ENCODE measurements around a stretch of chr6.

GRCh38 chr6:137944411-137944830, 77.4 kb downstream of the TNFAIP3 start:
- PRO-cap, result no peak

DNA sequence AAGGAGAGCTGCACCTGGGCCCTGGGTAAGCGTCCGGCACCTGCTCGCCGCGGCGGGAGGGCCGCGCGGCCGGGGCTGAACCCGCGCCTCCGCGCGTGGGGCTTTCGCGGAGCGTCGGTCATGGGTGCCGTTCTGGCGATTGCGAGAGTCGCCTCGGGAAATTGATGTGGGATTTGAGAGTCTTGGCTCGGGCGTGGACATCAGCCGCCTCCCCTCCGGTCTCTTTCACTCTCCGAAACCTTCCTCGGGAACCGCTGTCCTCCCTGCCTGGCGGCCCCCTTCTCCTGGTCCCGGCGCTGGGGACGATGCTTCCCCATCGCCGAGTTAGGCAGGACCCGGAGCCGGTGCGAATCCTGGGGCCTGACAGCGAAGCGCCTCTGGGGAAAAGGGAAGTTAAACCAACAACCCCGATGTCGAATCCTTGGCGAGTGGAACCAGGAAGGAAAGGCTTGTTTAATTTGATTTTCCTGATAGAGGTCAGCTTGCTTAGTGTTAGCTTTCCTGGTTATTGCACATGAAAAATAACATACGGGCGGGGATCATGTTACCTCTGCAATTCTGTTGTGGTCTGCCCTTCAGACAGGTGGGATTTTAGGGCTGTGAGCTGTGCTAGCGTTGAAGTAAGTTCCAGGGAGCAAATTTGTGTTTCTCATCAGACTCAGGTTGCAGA, 543 bp downstream of the ARFGEF3 start:
- PRO-cap, result no peak

GRCh38 chr6:138415850-138416233, 11.8 kb downstream of the HEBP2 start:
- PRO-cap, result no peak

GRCh38 chr6:138424114-138424805, 20.2 kb downstream of the HEBP2 start:
- PRO-cap, result no peak

DNA sequence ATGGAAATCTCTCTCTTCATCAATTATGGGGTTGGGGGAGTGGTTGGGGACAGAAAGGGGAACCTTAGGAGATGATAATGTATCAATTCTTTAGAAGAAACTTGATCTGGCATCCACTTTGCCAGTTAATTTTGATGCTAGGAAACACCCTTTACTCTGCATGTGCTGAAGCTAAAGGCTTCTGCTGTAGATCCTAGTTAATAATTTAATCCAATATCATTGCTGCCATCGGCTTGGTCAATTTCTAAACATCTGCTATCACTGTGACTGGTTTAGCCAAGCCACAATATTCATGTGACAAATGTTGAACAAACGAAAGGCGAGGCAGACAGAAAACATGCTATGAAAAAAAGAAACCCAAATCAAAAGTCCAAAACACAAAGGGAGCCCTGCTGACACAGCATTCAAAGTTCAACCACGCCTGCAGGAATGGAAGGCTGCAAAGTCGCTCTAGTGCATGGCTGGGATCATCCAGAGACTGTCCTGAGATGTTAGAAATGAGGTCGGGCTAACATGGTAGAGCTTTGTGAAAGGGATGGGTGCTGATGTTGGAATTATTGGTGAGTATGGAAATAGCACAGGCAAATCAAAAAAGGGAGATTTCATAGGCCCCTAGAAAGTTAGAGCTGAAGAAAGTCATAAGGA, 8.7 kb upstream of the NHSL1 start:
- PRO-cap, result no peak

- PRO-cap, result bidirectional peak, plus-strand start at chr6:138545871, minus-strand start at chr6:138545732
These were observed 46.2 kb upstream of the NHSL1 start for GRCh38 chr6:138545329-138546147.

DNA sequence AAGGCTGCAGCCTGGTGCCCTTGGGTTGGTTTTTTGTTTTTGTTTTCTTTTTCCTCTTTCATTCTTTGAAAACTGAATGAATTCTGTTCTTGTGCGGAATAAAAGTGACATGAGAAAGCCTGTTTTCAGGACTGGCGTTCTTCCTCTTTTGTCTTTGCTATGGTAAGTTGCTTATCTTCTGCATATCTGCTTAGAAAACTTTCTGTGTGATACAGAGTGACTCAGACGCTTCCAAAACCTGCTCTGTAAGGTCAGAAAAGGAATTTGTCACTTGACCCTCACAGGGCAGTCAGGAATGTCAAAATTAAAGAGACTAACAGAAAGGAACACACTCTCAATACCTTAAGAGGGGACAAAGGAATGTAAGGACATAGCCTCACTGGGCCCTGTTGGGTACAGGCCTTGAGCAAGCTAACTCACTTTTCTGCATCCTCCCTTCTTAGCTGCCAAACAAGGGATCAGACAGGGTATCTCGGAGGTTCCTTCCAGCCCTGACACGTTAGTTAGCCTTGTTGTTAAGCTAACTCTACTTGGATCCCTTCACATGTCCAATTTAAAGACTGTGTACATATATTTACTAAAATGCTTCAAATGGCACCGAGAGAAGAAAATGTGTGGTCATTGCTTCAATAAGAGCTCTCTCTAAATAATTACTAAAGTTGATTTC, 56.4 kb upstream of the NHSL1 start:
- PRO-cap, result no peak

DNA sequence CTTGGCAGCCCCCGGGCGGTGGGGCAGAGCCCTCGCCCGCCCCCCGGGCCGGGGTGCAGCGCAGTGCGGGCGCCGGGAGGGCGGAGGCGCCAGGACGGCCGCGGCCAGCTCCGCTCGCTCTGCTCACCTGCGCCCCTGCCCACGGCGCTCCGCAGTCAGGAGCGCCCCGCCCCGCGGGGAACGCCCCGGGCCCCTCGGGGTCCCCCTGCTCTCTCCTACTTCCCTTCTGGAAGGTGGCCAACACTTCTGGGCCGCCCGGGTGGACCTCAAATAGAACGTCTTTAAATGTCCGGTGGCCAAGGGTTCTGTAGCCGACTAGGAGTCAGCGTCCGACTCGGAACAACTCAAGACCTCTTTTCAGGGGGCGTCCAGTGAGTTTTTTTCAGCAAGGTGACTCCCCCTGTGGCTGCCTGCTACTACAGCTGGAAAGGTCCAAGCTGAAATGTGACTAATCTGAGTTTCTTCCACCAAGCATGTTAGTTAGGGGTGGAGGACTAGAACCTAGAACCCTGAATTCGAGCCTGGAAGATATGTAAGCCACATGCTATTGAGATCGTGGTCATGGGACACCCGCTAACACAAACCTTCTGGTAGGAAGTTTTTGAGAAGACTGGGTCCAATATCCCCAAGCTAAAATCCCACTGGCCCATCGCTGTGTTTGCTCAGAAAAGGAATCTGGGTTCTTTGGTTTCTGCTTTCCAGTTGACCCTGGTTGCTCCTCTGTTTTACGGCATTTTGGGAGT, 80.0 kb upstream of the CCDC28A start:
- PRO-cap, result no peak

DNA sequence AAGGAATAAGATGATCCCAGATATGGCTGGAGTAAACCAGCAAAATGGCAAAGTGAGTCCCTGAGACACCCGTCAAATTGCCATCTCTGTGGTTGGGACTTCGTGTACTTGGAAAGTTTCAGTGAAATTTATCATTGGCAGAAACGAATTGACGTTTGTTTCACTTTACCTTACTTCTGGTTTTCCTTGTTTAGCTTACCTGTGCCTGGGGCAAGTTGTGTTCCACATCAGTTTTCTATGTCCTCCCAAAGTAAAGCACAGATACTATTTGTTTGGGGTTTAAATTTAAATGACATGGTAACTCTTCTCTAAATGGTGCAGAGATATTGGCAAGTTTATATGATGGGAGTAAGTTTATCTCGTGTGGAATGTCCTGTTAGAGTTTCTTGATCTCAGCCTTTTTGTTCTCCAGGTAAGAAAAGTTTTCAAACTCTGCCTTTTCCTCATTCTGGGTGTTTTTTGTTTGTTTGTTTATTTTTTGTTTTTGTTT, 56.7 kb downstream of the ECT2L start:
- PRO-cap, result no peak

GRCh38 chr6:138971156-138971502, 16.9 kb downstream of the REPS1 start:
- PRO-cap, result no peak

DNA sequence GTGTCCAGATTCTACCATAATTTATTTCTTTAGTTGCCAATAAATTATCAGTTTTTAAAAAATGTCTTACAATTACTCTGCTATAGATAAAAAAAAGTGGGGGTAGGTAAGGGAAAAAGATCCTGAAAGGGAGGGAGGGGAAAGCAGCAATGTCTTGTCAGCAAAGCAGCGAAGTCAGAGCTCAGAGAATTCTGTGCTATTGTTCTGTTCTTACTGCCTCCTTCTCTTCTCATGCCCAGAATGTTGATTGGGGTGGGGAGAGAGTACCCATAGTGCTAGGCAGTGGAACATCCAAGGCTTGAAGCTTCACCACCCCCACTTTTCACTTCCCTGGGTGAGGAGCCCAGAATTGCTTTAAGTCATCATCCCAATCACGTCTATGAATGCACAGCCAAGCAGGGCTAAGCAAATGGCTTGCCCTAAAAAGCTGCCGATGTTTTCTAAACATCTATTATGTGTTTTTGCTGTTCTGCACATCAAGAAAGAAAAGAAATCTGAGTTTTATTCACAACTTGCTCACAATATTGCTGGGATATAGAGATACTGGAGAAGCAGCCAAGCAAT, 16.5 kb downstream of the REPS1 start:
- PRO-cap, result no peak

DNA sequence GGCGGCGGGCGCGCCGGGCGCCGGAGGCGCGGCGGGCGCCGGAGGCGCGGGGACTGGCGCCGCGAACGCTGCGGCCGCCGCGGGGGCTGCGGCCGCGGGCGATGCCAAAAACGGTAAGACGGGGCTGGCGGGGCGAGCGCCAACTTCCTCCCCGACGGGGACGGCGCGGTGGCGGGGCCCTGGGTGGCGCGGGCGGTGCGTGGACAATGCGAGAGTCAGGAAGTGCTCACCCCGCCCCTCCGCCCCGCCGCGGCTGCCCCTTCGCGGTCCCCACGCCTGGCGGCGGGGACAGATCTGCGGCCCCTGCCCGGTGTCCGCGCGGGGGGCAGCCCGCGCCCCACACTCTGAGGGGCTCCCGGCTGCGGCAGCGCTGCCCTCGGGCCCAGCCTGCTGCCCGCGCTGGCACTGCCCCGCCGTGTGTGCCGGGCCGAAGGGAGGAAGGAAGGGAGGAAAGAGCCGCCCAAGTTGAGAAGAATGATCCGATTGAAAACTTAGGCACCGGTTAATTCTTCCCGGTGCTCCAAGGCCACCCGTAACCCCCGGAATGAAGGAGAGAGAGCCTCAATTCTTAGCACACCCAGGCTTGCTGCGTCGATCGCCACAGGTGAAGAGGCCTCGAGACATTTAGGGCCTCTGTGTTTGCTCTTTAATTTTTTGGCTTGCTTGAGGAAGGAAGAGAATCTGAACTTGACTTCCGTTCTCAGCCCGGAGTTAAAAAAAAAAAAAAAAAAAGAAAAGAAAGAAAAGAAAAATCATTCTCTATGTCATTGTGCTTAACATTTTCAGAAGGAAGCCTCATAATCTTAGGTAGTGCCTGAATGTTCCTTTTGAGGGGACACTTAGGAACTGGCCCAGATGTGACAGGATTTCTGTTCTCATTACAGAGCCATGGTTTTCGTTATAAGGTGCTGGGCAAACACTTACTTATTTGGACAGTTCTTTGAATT, 948 bp downstream of the HECA start:
- PRO-cap, result unidirectional peak, plus-strand start at position 23 of the sequence

DNA sequence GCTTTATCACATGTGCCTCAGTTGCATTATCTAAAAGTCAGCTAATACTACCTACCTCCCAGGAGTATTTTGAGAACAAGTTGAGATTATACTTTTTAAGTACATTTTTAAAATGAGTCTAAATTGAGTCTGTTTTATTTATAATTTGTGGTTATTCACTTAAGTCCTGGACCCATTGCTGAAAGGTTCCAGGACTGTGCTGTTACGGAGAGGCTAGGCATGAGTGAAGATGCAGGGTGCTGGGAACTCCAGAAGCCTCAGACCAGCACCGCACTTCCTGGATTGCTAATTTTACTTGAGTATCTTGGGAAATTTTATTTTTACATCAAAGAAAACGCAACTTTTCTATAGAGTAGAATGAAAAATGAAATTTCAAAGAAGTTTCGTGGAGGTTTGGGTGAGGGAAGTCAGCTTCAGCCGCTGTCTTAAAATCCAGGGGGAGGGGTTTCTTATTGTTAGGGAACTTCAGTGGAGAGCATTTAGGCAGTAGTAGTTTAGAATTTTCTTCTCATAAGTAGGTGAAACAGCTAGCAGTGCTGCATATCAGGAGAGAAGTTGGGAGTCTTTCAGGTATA, 41.4 kb downstream of the HECA start:
- PRO-cap, result no peak

DNA sequence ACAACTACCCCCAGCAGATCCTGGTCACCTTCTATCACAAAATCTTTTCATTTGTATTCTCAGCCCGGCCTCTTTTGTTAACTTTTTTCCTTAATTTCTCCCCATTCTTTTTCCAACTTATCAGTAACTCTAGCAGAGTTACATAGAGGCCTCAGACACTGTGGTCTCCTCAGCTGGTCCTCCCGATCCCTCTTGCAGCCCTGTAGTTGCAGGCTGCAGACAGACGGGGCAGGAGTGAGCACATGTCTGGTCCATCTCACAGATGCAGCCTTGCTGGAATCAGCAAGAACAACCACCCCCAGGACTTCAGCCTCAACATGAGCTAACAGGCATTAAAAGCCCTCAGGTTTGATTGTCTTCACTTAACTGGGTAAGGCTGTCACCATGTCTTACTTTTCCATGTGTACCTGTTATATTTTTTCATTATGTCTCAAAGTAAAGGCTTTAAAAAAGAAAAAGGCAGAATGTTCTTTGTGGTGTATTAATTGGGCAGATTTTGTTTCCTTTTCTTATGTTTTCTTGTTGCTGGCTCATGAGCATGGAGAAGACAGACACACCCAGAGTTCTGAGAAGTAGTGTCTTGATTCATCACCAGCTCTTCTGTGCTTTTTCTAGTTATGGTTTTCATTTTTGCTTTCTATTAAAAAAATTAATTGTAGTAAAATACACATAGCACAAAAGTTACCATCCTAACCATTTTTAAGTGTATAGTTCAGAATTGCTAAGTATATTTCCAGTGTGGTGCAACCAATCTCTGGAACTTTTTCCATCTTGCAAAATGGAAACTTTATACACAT, 41.1 kb downstream of the TXLNB start:
- PRO-cap, result no peak

GRCh38 chr6:139262358-139263302, 29.2 kb downstream of the TXLNB start:
- PRO-cap, result no peak

DNA sequence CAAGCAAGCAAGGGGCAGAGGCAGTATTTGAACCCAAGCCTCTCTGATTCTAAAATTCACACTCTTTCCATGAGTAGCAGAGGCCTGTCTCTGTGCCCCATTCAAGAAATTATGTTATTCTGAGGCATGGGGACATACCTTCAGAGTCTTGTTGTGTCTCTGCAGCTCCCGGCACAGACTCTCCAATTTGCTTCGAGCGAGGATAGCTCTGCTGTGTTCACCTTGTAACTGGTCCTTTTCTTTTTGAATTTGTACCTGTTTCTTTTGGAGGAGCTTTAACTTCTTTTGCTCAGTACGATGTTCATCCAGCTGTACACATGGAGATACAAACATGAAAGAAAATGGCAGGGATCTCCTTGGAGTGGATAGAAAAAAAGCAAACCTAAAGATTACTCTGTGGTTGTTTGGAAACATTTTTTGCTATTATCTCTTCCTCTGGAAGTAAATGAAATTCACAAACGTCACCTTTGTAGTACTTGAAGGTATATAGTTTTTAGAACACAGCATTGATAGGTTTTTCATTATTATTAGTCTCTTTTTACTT, 21.4 kb downstream of the TXLNB start:
- PRO-cap, result no peak

DNA sequence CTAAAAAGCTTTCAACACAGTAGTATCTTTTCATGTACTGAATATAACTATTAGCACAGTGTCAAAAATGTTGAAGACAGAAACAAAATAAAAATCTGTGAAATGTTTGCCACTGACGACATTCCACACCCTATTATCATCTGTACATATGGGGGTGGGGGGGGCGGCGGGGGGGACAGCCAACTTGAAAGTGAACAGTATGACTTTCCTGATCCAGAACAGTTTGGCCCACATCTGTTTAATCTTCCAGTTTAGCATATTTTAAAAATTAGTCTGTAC, 2.2 kb downstream of the CITED2 start:
- PRO-cap, result no peak

DNA sequence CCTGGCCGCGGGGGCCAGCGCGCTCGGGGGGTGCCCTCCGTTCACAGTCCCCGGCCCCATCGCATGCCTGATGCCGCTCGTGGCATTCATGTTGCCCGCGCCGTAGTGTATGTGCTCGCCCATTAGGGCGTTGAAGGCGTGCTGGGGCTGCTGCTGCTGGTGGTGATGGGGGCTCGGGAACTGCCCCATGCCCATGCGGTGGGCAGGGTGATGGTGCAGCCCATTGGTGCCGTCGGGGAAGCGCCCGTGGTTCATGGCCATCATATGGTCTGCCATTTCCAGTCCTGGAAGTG, 833 bp downstream of the CITED2 start:
- PRO-cap, result no peak

DNA sequence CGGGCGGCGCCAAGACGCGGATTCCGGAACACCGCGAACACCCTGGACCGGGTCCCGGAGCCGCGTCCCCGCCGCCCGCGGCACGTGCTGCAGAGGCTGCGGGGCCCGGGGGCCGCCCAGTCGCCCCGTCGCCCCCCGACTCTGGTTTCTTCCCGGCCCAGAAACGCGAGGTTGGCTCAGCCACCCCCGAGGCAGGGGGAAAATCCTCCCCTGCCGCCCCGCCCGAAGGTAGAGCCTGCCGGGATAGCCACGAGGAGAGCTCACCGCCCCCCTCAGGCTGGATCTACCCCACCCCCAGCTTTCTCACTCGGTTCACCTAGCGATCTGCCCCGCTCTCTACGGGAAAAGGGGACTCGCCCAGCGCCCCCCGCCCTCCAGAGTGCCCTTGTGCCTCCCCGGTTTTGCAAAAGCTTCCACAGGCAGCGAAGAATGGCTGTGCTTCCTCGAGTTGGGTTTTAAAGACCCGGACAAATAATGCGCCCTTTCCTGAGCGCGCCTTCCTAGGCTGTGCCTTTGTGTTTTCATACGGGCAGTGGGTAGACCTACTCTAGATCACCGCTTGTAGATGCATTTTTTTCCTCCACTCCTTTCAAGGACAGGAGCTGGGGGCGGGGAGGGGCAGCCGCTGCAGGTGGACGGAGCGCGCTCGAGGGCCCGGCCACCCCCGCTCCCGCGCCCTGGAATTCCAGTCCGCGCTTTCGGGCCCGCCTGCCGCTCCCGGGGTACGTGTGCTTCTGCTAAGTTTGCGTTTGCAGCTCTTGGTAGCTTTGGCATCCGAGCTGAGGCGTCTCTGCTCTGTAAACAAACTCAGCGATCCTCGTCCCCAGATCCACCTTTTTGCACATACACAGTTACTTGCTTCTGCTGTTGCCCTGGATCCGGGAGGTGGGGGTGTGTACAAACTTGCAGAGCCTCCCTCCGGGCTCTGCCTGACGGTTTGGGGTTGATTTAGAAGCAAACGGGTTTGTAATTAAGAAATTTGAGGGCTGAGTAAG, 564 bp upstream of the CITED2 start:
- PRO-cap, result bidirectional peak, plus-strand start at position 92 of the sequence, minus-strand start outside the sequence; unidirectional peak, plus-strand start at position 773 of the sequence

- PRO-cap, result no peak
These were observed 98.8 kb upstream of the CITED2 start for GRCh38 chr6:139473131-139473766.